HTERT-HM (cell line): ENCODE results near the genes C4orf19 and RELL1.

- RRBS, result no CpG with 5 or more reads among the region's 6 CpGs
Observed at GRCh38 chr4:31099431-31099871, 379.3 kb downstream of the PCDH7 start.

- RRBS, result no CpG with 5 or more reads among the region's 3 CpGs
Observed at GRCh38 chr4:31248794-31248993, 528.5 kb downstream of the PCDH7 start.

DNA sequence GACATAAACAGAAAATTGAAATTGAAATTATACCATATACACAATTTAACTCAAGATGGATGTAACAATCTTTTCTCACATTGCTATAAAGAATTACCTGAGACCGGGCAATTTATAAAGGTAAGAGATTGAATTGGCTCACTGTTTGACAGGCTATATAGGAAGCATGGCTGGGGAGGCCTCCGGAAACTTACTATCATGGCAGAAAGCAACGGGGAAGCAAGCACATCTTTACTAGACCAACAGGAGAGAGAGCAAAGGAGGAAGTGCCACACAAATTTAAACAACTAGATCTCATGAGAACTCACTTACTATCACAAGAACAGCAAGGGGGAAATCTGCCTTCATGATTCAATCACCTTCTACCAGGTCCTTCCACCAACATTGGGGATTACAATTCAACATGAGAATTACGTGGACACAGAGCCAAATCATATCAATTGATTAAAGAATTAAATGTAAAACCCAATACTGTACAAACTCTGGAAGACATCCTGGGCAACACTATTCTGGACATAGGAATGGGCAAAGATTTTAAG, 497.9 kb downstream of the ARAP2 start:
- RRBS, result 20% methylated on average over 2 of the region's 4 CpGs

DNA sequence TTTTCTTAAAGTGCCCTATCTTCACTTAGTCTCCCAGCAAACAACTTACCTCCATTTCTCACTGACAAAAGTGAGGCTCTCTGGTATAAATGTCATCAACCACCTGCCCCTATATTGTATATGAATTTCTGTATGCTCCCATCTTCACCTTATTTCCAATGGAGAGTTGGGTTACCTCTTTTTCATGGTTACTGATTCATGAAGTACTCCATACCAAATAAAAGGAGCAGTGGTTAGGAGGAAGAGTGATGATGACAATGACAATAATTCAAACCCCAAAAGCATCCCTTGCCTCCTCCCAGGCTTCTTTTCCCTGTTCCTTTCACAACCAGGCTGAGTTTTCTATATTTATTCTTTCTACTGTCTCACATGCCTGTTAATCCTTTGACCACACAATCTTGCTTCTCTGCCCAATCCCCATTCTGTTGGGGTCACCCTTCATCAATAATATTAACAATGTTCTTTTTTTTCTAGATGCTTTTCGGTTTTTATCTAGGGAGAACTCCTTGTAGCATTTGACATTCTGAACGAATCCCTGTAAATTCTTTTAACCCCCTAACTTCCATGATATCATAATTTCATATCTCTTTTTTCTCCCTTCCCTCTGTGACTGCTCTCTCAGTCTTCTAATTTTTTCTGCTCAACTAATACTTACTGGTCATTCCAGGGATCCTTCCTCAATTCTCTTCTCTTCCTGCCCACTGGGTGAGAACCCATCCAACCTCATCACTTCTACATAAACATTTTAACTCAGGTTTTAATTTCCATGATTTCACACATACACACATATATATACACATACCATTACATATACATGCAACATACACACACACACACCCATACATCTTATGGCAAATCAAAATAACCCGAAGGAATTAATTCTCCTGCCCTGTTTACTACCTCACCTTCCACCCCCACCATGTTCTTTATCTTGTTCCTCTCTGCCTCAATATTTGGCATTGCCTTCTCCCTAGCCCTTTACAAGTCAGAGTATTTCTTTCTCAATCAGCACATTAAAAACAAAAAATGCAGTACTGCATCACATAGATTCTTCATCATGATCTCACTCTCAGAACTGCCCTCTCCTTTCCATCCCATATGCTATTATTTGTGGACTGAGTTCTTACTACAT, 114.9 kb downstream of the ARAP2 start:
- RRBS, result no CpG with 5 or more reads among the region's 3 CpGs

GRCh38 chr4:36871383-36871632, 373.2 kb upstream of the NWD2 start:
- RRBS, result no CpG with 5 or more reads among the region's 2 CpGs

DNA sequence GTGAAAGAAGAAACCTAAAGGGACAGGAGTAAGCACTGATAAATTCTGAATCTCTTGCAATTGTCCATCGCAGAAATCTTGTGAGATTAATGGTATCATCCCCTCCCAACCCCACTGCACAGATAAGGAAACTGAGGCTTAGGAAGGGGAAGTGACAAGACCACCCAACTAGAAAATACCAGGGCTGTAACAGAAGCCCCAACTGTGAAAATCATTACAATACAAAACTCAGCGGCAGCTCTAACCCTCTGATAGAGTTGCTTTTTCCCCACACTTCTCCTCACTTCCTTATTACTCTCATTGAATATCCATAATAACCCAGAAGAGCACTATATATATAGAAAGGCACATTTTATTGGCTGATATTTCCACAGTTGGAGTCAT, 46.8 kb upstream of the NWD2 start:
- RRBS, result no CpG with 5 or more reads among the region's 2 CpGs

DNA sequence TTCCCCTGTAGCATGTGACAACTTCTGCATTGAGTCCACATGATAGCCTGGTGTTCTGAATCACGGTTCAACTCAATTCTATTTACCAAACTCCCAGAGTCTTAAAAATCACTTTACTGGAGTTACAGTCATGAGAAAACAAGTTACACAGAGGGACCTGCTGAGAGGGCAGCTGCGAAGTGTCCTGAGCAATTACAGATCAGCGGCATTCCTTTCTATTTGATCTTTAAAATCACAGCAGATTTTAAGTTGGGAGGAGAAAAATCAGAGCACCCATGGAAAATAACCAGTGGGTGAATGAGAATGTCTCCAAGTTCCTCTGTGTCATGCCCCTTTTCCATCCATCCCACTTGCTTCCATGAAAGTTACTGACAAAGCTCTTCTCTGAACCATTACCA, 46.4 kb upstream of the NWD2 start:
- RRBS, result no CpG with 5 or more reads among the region's 3 CpGs

DNA sequence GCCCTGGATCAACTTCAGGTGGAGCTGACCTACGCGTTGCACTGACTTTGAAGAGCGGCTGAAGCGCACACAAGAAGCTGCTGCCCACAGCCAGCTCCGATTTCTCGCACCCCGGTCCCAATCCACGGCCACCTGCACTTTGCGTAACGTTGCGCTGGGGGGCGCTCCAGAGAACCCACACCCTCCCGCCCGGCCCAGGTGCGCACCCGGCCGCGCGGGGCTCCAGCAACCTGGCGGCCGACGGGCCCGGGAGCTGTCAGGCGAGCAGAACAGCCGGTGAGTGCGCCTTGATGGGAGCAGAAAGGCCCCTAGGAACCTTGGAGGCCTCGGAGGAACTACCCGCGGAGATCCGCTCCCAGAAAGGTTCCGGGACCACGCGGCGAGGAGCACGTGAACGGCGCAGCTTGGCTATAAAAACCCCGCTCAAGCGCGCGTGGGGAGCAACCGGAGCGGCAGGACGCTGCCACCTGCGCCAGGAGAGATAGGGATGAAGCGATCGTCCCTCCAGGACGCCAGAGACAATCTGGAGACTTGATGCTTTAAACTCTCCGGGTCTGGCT, 718 bp upstream of the NWD2 start:
- RRBS, result 12% methylated on average over 37 of the region's 49 CpGs

- RRBS, result 7% methylated on average over 21 of the region's 55 CpGs
Observed at GRCh38 chr4:37453725-37454193, at the start of gene C4orf19. TSS of gene C4orf19 (plus strand) at chr4:37453925.

DNA sequence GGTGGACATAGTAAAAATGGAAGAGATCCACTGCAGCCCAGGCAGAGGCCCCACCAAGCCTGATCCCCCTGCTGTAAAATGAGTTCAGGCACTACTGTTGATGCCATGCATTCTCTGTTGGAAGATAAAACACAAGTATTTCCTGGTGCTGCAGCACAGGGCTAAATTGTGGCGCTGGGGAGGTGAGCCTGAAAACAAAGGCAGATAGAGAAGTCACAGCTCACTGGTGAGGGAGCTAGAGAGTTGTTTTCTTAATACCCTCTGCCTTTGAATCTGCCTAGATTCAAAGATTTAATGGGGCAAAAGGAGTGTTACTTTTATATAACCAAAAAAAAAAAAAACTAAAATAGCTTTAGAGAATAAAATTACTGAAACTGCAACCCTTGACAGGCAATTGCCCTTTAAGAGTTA, 9.8 kb downstream of the C4orf19 start:
- RRBS, result no CpG with 5 or more reads among the region's 1 CpG

DNA sequence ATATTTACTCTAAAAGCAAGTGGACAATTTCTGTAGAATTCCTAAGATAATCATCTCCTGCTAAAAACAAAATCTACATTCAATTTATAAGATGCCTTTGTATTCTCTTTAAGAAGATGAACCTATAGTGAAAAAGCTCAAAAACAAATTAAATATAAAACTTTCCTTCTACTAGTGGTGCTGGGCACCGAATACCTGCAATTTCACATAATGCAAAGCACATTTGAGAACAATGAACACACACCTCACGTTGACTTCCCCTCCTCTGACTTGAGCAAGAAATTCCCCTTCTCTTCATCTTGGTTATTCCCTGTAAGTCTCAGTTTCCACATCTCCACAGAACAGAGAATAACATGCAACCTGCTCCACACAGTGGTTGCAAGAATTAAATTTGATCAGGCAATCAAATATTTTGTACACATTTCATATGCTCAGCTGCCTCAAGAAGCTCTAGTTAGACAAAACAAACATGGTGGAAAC, 11.0 kb downstream of the RELL1 start:
- RRBS, result no CpG with 5 or more reads among the region's 2 CpGs

DNA sequence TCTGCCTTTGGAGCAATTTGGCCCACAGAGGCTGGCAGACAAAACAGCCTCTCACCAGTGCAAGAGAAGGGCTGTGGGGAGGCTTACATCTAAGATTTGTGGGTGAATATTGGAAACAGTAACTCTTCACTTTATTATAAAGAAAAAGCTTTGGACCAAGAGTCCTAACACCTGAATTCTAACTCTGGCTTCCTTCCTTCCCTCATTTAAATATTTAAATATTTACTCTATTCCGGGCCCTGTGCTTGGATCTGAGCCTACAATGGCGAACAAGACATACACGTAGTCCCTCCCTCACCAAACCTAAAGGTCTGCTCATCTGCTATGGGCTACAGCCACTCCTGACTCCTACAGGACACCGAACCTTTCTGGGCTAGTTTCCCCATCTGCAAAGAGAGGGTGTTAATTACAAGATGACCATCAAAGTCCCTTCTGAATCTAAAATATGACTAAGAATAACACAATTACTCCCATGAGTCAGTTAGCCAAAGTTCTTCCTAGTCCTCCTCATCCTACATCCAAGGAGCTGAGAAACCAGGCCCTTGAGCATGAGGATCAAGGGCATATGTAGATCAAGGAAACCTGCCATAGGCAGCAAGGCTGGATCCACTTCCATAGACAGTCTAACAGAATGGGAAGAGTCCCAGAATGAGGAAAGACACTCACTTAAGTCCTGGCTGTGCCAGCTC, 9.4 kb downstream of the RELL1 start:
- RRBS, result no CpG with 5 or more reads among the region's 4 CpGs

- RRBS, result under 1% methylated on average over 42 of the region's 95 CpGs
Observed at GRCh38 chr4:37686145-37687260, at the start of gene RELL1. TSS of gene RELL1 (minus strand) at chr4:37686376.

DNA sequence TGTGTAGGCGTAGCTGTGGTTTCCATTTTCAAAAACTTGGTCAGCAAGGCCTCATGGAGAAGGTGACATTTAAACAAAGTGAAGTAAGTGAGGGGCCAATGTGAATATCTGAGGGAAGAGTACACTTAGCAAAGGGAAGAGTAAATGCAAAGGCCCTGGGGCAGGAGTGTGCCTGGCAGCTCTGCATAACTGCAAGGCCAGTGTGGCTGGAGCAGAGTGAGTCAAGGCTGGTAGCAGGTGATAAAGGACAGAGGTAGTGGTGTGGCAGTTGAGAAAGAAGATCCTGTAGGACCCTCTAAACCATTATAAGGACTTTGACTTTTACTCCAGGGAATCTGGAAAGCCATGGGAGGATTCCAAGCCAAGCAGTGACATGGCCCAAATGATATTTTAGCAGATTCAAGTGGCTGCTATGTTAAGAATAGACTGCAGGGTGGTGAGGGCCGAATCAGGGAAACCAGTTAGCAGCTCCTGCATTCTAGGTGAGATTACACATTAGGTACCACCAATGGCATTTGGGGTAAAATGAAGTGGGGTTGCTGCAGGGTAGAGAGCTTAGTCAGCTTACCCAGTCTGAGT, 5.9 kb upstream of the TBC1D1 start:
- RRBS, result no CpG with 5 or more reads among the region's 2 CpGs

DNA sequence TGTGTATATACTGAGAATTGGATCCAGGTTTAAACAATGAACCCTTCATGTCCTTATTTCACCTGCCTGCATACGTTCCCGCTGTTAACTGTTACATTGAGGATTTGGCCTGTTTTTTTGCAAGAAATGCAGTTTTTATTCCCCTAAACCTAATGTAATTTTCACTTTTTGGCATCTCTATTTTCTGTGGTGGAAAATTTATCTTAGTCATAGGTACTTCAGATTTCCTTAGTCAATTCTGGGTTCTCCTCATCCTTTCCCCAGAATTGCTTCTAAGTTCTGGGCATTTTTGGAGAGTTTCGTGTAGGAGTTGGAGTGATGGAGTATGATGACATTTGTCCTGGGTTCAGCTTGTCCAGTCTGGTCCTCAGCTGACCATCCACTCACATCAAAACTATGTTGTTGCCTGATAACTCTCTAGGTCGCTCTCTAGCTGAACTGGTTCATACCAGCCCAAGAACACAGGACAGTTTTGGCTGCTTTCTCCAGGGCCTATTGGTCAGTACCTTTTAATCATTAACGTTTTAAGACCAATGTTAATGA, 13.2 kb downstream of the PTTG2 start:
- RRBS, result no CpG with 5 or more reads among the region's 5 CpGs

DNA sequence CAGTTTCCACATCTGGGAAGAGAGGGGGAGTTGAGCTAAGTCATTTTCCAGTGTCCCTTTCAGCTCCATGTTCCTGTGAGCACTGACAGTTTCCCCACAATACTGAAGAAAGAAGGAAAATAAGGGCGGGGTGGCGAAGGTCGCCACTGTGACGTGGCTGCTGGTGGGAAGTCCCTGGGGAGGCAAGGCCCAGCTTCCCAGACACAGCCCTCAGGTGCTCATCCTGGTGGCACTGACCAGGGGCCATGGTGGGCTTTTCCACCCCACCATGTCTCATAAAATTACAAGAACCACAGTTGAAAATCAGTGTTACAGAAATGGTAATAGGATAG, 121.9 kb downstream of the PTTG2 start:
- RRBS, result no CpG with 5 or more reads among the region's 4 CpGs

DNA sequence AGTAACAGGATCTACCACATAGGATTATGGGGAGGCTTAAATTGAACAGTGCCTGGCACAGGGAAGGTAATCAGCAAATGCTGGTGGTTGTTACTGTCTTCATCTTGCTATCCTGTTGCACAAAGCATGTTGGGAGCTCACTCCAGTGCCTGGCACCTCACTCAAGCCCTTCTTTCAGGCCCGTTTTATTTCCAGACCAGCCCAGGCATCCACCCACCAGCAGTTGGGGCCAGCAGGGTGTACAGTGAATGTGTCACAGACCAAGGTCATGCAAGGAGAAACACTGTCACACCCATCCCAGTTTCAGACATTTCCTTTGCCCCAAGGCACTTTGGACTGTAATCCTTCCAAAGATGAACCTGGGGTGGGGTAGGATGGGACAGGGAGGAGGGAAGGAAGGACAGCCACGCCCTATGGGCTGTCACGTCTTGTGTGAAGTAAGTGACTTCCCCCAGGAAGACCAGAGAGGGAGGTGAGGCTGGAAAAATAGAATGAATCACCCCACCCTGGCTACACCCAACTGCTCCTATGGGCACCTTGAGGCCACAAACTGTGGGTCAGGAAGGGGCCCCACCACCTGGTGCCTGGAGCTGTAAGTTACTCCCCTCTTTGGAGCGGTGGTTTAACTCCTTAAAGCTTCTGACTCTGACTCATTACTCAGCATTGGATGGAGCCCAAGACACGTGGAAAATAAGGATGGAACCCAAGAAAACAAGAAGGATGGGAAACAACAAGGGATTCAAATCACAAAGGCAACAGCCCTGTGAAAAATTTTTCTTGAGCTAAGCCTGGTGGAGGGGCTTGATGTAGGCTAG, 350.0 kb upstream of the KLF3 start:
- RRBS, result no CpG with 5 or more reads among the region's 5 CpGs

- RRBS, result no CpG with 5 or more reads among the region's 12 CpGs
Observed at GRCh38 chr4:38319612-38320272, 344.3 kb upstream of the KLF3 start.